Thoracic aorta (tissue), 1 donor: ENCODE measurements around the genes OR5A1, OR4D9, STX3, OOSP1 and MS4A3.

DNA sequence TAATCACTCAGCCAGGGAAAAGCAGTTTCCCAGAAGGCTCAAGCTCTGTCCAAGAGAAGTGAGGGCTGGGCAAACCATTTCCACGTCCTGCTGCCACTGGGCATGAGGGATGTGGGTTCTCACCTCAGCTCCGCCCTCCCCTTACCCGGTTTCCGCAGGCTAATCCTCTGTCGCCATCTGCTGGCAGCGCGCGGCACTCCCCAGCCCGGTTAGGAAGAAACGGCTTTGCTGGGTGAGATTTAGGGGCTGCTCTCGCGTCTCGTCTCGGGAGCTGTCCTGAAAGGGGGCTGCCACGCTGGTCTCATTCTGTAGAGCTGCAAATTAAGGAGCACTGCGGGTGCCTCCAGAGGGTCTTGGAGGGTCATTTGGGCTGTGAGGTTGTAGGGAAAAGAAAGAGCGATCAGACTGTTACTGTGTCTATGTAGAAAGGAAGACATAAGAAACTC, 6.7 kb upstream of the FAM111A start:
- RAMPAGE, long total RNA = no peak

GRCh38 chr11:59148432-59149130, 5.9 kb downstream of the FAM111A start:
- RAMPAGE, long total RNA = no peak

DNA sequence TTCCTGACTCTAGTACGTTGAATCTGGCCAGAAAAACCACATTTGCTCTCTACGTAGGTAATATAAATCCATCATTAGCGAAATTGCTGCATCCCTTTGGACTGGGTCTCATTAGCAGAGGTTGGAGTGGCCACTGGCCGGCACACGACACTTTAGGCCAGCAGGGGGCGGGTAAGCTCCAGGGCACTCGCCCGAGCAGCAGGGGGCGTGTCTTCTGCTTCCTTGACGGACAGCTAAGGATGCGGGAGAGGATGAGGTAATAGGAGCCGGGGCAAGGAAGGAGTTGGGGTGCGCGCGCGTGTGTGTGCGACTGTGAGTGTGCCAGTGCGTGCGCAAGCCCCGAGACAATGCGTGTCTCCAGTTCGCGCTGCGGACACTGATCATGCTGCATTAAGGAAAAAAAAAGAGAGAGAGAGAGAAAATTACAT, 482 bp upstream of the DTX4 start:
- RAMPAGE, long total RNA = no peak

- RAMPAGE, long total RNA = no peak
Measured at GRCh38 chr11:59175282-59175637, 3.3 kb downstream of the DTX4 start.

GRCh38 chr11:59272934-59273948, 60.5 kb upstream of the MPEG1 start:
- RAMPAGE, long total RNA = no peak

DNA sequence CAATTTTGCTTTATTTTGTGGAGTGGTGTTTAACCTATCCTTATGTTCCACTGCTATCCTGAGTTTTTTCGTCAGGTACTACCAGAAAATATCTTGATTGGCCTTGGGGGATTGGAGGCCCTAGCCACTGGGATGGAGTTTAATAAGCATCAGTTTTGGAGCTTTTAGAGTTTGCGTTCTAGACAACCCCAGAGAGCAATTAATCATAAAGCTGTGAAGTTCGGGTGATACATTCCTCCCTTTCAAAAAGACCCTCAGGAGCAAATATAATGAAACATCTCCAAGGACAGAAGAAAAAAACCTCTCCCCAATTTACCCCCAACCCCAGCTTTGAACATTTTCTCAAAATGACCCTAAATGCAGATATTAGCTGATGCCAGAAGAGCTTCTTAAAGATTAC, at the start of gene OR5A1:
Gene OR5A1, plus strand, starts transcription at position 270 of the 400 bp plus-strand sequence.
- RAMPAGE, long total RNA = no peak

DNA sequence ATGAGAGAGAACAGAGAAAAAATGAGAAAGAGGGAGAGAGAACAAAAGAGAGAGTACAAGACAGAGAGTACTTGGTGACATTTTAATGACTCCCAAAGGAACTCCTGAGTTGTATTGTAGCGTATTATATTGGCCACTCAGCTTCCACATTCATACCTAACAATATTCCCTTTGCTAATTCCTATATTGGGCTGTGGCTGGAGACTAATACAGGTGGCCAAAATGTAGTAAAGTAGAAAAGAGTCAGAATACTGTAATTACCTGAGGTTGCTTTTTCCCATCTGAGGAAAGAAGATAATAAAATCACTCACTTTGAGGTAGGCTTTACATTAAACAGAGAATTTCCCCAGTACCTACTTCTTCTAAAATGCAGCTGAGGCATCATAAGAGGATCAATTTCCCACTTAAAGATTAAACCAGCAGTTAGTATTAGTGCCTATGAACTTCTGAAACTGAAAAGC, at the start of gene OR4D9:
Gene OR4D9, plus strand, starts transcription at position 338 of the 461 bp plus-strand sequence.
- RAMPAGE, long total RNA = no peak

DNA sequence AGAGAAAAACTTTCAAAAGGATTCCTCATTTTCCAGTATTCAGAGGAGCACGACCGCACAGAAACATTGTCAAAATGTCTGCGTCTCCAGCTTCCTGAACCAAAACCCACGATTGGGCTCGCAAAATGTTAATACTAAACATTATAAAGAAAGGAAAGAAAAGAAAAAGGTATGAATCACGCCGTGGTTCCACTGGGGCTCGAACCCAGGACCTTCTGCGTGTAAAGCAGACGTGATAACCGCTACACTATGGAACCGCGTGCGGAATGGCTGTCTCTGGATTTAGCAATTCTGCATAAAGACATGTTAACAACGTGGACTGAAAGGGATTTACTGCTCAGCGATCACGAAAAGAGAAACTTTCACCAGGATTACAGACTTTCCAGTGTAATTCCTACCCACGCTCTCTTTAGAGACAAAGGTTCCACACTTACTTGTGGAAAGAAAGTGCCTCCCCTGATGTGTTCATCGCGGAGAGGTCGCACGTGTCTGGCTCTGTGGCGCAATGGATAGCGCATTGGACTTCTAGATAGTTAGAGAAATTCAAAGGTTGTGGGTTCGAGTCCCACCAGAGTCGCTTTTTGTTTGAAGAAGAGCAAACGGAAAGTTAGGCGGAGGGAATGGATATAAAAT, 39.6 kb downstream of the OR4D9 start:
- RAMPAGE, long total RNA = no peak

- RAMPAGE, long total RNA = no peak
Measured at GRCh38 chr11:59560236-59561178, 49.2 kb downstream of the OR4D9 start.

DNA sequence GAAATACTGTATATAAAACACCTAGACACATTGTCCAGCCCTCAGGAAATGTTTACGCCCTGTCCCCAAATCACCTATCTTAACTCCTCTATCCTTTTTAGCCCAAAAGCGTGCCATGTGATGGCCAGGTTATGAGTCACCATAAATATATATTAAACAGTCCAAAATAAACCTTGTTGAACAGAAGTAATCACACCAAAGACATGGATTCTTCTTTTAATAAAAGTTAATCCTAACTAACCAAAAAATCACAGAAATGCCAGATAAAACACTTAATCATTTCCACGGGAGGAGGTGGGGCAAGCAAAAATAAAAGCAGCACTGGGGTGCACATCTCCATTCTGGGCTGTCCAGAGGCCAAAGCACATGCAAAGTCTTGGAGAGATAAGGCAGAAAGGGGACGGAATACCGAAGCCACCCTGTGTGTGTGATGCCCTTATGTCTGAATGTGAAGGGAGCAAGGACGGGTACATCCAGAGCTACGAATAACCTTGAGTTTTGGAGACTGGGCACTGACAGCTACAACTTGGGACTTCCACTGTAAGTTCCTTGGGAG, 1.1 kb downstream of the OSBP start:
- RAMPAGE, long total RNA = no peak

- RAMPAGE, long total RNA = no peak
Measured at GRCh38 chr11:59670098-59670500, 1.3 kb upstream of the PATL1 start.

DNA sequence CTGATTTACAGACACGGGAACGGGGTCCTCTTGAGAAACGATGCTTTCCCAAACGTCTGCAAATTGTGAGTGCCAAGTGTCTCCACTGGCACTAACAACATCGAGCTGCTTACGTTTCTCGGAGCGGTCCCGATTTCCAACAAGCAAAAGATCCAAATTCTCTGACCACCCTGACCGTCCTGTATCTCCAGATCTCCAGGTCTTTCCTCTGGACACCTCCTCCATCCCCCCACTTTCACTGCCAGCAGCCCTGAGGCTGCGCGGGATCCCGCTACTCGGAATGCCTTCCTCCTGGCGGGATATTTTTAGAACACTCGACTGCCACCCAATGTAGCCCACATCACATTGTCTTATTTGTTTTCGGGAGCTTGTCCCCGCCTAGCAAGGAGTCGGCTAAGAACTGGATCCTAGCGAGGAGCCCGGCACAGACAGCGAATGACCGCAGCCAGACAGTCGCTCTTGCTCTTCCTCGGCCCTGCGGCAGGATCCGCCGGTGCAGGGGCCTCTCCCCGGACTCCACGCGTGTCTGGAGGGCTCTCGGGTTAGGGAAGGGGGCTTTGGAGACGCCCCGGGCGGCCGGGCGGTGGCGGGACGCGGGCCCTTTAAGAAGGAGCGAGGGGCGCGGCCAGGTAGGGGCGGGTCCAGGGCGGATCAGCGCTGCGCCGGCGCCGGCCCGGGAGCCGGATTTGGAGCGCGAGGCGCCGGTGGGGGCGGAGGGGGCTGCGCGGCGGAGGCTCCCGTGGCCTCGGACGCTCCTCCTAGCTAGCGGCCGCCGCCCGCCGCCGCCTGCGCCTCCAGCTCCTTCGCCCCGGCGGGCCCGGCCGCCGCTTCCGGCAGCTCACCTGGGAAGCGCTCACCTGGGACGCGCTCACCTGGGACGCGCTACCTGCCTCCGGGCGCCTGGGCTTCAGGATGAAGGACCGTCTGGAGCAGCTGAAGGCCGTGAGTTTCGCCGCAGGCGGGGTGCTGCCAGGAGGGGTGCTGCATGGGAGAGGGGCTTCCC, at the start of gene STX3:
Gene STX3, plus strand, starts transcription at position 683 of the 1,003 bp plus-strand sequence.
- RAMPAGE, long total RNA = no peak

DNA sequence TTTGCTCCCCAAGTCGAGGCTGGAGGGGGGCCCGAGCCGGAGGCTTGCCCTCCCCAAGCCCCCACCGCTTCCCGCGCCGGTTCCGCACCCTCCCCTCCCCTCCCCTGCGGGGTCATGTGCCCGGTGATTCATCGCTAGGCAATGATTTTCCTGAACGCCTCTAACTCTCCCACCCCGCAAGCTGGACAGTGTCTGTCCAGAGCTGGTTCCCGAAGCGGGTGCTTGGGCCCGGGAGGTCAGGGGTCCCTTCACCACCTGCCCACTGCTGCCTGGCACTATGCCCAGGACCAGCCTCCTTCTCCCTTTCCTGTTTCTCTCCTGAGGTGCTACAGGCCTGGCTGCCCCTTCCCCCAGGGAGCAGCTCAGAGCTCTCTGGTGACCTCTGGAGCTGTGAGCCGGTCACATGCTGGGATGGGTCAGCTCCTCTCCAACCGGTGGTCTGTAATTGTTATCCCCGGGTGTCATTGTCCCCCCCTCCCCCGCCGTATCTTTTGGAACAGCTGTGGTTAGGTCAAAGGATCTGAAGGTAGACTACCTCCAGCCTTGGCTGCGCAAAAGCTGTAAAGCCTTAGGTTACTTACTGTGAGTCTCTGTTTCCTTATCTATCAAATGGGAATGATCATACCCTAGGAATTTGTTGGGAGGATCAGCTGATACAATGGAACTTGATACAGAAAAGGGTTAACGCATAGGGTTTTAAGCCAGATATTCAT, 677 bp downstream of the STX3 start:
- RAMPAGE, long total RNA = no peak

DNA sequence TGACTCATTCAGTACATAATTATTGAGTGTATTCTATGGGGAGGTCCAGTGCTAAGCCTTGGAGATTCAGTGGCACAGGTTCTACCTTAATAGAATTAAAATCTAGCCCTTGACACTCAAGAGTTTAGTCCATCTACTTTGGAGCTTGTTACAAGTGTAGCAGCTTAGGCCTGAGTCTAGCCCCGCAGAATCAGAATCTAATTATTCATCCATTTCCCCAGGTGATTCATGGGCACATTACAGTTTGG, 1.2 kb downstream of the STX3 start:
- RAMPAGE, long total RNA = no peak

DNA sequence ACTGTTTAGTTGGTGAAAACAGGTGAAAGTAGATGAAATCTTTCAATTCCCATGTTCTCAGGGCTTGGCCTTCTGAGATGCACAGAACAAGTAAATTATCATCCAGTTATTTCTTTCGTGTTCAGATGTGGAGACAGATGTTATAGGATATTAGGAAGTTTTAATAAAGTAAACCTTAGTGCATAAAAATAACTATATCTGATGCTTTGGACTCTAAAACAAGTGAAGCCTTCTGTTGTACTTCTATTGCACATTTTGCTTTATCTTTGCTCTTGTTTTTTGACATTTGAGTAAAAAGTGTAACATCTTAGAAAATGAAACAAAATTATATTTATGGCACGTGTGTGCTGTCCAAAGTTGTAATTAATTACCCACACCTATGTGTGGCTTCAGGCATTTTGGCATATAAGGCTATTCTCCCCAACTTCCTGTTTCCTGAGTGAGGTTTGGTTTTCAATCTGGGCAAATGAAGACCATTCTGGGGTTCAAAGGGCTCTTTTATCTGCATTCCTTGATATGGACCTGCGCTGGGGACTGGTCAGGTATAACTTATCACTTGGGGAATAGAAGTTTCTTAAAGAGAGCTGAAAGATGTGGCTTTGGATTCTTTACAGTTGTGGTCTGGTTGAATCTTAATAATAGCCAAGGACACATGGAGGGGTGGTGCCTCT, at the start of gene OOSP1:
Gene OOSP1, plus strand, starts transcription at position 444 of the 671 bp plus-strand sequence.
- RAMPAGE, long total RNA = no peak

DNA sequence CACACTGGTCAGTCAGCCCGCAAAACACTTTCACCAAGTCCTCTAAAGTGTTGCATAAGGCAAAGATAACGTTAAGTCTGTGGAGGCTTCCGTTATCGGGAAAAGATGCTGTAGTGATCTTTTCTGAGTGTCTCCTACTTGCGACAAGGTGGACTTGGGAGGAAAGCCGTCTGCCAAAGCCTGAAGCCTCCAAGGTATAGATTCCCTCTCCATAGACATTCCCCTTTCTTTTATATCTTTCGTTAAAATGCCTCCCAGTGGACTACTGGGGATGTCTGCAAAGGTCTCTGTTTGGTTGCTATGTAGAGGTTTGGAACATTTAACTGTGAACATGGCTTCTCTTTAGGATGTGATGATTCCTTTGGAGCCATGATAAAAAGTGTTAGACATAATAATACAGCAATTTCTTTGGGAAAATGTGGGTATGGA, at the start of gene MS4A3:
Gene MS4A3, plus strand, starts transcription at position 119 of the 429 bp plus-strand sequence.
- RAMPAGE, long total RNA = no peak

GRCh38 chr11:60251292-60251804, 8.4 kb upstream of the MS4A4E start:
- RAMPAGE, long total RNA = no peak

- RAMPAGE, long total RNA = no peak
Measured at GRCh38 chr11:60263545-60263918, 16.9 kb upstream of the MS4A4A start.

GRCh38 chr11:60381571-60382572, 3.5 kb downstream of the MS4A7 start:
- RAMPAGE, long total RNA = start-site peak on the plus strand at chr11:60381918-60382132, 31 reads

DNA sequence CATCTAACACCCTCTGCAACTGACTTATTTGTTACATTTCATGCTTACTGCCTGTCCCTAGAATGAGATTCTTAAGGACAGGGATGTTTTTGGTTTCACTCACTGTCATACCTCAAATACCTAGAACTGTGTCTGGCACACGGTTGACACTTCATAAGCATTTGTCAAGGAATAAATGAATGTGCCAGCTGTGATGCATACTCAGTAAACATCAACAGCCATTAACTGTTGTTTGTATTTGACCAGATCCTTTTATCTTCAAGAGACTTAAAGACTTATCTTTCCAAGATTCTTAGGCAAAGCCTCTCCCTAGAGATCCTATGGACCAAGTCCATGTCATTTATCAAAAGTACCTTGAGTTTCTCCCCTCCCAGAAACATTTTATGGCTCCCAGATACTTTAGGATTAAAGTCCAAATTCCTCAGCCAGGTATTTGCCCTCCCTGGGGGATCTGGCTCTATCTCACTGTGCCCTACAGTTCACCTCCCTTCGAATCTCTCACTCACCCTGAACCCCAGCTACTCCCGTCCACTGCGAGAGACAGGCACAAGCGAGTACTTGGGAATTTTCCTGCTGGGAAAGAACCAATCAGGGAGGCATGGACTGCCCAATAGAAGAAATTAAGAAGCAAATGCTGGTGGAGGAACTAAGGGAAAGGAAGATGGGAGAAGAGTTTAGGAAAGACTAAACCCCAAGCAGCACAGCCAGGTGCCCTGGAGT, 11.8 kb downstream of the MS4A8 start:
- RAMPAGE, long total RNA = no peak